Airway epithelial cell (primary cell): ENCODE data around the genes KLHDC8A and PM20D1.

DNA sequence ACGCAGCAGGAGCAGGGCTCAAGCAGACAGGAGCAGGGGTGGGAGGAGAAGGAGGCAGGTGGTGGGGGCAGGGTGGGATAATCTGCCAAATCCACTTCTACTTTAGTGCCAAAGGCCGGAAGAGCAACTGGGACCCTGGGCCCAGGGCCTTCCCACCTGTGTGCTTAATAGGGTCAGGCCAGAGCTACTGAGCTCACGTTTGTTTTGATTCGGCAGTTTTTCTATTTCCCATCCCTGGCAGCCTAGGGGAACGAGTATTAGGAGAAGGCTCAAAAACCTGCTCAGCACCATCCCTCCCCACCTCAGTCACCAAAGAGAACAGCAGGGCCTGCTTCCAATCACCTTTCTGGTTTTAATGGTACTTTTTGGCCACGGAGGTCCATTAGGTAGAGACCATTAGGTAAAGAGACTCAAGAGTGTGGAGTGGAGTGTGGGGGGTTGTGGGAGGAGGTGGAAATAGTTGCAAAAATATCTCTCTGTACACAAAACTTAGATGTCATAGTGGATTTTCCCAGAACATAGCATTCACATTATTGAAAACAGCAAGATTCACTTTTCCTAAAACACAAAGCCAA is 19.7 kb downstream of the NUAK2 start:
- RAMPAGE, long total RNA = no peak

- RAMPAGE, long total RNA = no peak
Measured at GRCh38 chr1:205320586-205321060, 922 bp downstream of the NUAK2 start.

DNA sequence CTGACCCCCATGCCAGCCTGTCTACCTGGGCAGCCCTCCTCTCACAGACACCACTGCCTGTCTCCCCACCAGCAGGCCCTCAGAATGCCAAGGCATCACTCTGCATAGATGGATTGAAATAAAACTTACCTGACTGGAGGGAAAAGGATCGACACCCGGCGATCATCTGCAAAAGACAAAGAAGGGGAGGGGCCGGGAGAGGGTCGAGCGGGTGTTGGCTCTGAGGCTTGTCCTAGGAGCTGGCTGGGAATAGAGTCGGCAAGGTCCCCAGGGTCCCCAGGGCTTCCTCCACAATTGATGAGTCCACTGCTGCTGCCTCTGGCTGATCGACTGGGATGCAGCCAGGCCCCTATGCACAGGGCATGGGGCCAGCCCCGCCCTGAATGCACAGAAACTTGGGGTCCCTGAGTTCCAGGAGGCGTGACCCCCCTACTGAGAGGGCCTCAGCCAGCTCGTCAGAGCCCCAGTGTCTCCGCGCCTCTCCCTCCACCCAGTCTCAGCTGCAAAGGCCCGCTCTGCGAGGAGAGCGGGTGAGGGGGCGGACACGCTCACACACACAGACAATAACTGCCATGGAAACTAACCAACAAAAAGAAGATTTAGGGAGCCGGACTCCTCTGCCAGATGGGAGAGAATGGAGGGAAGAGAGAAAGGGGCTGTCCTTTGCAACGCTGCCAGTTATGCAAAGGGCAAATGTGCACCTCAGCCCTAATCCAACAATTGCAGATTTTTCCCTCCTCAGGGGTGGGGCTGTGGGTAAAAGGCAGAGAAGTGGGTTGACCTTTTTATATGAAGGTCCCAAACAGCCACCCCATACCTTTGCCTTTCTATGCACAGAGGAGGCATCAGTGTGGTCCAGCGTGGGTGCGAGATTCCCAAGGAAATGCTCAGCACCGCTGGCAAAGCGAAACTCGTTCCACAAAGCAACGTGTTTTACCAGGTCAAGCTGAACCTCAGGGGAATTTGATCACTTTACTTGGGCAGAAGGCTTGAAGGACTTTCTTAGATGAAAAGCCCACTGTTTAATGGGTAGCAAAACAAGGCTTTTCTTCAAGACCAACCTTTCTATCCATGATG is at the start of gene KLHDC8A:
KLHDC8A (minus strand) TSS at position 519 of the 1,077 bp plus-strand sequence.
- RAMPAGE, long total RNA = no peak

DNA sequence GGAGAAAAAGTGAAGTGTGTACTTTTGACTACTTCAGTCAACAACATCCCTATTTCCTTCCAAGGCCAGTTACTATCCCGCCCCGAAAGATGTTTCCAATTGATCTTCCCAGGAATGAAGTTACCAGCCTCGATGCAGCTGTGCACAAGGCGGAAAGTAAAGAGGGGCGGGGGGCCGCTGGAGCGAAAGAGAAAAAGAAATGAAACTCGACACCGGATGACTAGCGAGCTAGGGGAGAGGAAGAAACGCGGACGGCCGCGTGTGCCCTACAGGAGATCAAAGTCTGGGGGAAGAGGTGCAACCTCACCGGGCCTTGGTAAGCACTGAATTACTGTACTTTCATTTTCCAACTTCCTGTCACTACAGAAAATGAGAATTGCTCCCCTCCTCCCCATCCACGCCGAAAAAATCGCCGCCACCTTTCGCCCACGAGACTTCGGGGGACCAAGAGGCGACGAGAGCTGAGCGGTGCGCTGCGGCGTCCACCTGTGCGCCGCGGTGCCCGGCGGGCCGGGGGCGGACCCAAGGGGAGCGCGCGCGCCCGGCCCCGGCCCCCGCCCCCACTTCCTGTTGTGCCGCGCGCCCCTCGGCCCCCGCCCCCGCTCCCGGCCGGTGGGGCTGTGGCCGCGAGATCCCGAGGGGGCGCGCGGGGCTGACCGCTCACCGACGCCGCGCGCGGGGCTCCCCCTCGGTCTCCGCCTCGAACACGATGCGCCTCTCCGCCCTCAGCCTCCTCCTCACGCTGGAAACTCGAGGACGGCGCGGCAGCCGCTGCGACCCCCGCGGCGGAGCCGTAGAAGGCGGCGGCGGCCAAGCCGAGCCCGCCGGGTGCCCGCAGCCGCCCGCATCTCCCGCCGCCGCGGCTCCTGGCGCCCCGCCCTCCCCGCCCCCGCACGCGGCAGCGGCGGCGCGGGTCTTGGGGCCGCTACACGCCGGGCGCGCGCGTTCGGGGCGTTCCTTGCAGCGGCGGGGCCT is 556 bp downstream of the ELK4 start:
- RAMPAGE, long total RNA = no peak

- RAMPAGE, long total RNA = no peak
Measured at GRCh38 chr1:205672952-205673622, 7.2 kb downstream of the SLC45A3 start.

GRCh38 chr1:205678128-205679271 is 1.8 kb downstream of the SLC45A3 start:
- RAMPAGE, long total RNA = no peak

- RAMPAGE, long total RNA = no peak
Measured at GRCh38 chr1:205787278-205787894, 12.1 kb upstream of the RAB29 start.

GRCh38 chr1:205850002-205850545 is at the start of gene PM20D1:
PM20D1 (minus strand) TSS chr1:205850132.
- RAMPAGE, long total RNA = no peak

- RAMPAGE, long total RNA = no peak
Measured at GRCh38 chr1:205936243-205936712, 7.0 kb downstream of the SLC26A9 start.

DNA sequence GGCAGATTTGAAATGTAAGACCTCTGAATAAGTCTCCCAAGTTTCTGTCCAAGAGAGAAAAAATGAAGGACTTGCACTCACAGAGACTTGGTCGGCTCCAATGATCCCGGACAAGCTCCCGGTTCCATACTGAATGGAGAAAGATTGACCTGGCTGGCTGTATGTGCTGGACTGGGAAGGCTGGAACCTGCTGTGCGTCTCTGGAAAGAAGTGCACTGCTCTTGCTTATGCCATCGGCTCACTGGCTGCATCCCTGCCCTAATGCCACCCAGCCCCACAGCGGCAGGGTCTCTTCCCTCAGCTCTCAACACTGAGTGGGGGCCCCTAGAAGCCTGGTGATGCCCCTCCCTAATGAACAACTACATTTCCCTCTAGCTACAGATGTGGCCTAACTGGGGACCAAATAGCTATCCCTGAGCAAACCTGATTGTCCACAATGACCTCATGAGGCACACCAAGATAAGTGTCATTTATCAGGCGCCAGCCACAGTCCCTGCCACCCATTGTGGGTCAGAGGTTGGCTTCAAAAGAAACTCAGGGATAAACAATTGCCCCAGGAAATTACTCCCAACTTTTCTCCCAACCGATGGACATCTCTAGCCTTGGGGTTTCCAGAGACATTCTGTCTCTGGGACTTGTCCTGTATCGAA is 2.6 kb downstream of the CTSE start:
- RAMPAGE, long total RNA = no peak

GRCh38 chr1:206461170-206462123 is 8.8 kb upstream of the IKBKE start:
- RAMPAGE, long total RNA = no peak

DNA sequence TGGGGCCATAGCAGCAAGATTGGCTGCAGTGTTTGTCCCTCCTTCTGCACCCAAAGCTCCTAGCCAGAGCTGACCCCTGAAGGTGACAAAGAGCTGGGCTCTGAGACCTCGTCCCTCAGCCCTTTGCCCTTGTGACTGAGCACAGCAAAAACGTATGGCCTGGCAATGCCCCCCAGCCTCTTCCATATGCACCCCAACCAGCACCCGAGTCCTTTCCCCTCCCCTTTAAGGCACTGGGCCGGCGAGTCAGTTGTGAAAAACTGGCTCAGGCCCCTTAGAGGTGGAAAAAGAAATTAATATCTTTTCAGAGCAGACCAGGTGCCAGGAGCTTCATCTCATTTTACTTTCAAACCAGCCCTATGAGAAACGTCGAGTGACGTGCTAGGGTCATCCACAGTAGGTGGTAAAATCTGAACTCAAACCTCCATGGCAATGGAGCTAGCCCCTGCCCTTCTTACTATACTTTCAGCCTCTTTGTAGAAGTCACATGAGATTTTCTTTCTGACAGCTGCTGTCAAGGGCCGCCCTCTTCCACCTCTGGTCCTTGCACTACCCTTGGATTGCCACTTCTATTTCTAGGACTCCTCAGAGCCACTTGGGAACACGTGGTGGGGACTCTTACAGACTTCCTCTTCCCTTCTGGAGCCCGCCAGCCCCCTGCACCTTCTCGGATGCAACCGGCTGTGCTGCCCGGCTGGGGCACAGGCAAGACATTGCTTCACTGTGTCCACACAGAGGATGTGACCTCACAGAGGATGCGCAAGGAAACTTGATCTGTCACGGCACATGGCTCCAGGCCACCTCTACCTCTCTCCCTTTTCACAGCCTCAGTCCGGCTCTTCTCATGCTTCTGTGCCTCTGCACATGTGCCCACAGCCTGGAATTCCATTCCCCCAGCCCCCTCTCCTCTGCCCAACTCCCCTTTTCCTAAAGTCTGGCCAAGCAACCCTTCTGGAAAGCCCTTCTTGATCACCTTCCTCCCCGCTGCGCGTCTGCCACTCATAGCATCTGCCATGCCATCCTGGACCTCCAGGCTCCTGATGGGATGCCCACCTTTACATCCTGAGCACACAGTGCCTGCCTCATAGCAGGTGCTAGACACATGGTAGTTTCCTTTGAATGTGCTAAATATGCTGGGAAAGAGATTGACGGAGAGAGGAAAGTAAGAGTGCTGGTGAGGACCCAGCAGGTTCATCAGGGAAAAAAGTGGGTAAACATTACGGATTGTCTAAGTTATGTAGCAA is 2.4 kb upstream of the IKBKE start:
- RAMPAGE, long total RNA = no peak

DNA sequence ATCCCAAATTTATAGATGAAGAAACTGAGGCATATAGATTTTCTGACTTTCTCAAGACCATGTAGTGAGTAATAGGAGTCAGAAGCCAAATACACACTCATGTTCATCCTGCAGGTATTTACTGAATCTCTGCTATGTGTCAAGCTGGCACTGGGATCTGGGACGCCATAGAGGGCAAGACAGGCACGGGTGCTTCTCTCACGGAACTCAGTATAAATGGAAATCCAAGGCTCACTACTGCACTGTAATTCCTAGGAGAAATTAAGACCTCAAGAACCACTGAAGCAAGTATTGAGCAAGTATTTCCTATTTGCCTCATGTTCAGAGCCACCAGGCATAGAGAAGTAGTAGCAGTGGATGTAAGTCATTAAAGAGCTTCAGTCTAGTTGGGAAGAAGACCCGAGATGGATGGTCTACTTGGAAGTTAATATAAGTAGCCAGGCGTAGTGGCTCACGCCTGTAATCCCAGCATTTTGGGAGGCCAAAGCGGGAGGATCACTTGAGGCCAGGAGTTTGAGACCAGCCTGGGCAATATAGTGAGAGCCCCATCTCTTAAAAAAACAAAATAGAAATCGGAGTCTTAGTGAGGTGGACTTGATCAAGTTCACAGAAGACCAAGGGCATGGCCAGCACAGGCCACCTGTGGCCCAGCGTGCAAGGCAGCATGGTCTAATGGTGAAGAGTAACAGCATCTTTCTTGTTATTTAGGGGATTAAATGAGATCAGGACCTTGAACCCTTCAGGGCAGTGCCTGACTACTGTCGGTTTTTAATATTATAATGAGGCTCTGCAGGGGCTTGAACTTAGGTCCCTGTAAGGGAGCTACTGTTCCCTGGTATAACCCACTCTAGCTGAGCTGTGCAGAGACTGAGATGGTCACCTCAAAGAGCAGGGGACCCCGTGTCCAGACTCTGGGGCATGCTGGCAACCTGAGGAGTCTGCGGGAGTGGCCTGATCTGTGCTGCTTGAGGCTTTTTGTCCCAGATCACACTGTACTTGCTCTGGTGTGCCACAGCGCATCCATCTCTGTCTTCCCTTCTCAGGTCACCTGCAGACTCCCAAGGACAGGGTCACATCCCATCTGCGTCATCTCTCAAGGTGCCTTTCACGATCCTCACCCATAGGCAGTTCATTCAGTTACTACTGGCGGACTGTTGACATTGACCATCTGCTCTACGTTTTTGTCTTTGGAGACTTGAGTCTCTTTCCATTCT is 38.6 kb downstream of the EIF2D start:
- RAMPAGE, long total RNA = no peak

DNA sequence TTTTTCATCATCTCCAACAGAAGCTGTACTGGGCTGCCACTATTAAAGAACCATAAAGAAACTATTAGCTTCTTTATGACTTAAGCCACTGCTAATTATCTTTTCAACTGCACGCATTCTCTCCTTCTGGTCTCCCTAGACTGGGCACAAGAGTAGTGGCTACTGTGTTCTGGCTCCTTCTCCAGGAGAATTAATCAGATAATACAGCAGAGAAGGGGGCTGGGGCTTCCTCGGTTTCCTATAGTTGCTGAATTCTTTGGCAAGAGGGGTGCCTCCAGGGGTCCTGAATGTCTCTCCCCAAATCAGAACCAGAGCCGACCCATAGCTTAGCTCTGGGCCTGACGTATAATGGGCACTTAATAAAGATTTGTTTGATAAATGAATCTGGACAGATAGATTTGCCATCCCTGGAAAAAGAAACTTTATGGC is 19.2 kb upstream of the MAPKAPK2 start:
- RAMPAGE, long total RNA = no peak

DNA sequence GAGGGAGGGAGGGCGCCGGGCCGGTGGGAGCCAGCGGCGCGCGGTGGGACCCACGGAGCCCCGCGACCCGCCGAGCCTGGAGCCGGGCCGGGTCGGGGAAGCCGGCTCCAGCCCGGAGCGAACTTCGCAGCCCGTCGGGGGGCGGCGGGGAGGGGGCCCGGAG is 186 bp downstream of the MAPKAPK2 start:
- RAMPAGE, long total RNA = no peak

DNA sequence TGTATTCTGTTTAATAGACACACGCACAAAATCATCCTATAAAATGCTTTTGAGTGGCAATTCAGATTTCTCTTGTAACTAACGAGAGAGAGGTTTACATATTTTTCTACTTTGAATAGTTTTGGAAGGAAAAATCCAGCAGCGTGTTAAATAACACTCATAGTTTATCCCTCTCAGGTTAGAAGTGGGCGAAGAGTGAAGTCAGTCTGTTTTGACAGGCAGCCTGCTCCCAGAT is 2.4 kb downstream of the MAPKAPK2 start:
- RAMPAGE, long total RNA = no peak

- RAMPAGE, long total RNA = no peak
Measured at GRCh38 chr1:206696669-206697403, 12.1 kb downstream of the MAPKAPK2 start.

DNA sequence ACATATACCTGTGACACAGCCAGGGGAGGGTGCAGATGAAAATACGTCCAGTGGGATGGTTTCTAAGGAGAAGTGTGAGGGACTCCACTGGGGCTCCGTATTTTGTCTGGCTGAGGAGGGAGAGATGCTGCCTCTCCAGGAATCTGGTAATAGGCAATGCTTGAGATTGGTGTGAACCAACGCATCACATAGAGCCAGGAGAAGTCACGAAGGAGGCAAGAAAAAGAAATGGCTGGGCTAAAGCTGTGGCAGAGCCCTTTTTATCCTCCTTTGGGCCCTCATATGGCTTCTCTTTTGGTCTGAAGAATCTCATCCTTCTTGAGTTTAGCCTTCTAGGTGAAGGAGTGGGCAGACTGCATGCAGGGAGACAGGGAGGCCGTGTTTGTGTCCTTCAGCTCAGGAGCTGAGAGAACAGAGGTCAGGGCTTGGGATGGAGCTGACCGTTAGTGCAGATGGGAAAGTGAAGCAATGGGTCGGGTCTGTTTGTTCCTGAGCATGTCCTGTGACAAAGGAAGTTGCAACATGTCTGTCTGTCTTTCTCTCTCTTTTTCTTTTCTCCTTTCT is 14.8 kb downstream of the MAPKAPK2 start:
- RAMPAGE, long total RNA = no peak

GRCh38 chr1:206935206-206935929 is 10.9 kb downstream of the PIGR start:
- RAMPAGE, long total RNA = no peak

DNA sequence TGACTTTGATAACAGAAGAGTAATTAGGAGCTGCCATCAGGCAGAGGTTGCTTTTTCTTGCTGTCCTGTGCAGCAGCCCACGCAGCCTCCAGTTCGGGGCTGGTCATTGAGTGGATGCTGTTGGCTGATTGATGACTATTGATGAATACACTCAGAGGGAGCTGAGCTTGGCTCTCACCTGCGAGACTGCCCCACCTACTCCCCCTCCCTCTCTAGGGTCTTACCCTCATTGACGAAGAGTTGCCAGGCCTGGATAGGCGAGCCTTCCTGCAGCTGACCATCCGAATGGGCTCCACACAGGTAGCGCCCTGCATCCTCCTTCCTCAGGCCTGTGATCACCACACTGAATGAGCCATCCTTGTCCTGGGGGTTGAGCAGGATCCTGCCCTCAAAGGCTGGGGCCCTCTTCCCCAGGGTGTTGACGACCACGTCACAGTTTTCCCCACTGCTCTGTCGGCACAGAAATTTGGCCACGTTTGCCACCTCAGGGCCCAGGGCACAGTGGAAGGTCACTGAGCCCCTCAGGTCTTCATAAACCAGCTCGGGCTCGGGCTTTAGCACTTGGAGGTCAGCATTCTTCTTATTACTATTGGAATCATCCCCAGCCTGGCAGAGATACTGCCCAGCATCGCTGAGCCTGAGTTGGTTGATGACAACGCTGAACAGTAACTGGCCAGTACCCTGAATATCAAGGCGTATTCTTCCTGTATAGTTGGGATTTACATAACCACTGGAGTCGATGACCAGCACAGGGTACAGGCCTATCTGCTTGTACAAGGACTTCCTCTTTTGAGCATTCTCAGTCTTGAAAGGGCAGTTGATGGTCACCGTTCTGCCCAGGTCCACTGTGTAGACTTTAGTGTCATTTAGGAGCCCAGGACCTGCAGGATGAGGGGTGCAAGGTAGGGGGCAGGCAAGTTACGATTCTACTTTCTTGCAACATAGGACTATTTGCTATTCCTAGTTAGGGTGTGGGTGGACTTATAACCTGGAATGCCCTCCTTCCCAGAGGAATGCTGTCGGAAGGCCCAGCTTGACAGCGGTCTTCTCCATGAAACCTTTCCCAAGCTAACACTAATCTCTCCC is 9.1 kb downstream of the PIGR start:
- RAMPAGE, long total RNA = no peak